Esophagus squamous epithelium (tissue), 4 donors: ENCODE measurements around the gene MAP3K1.

DNA sequence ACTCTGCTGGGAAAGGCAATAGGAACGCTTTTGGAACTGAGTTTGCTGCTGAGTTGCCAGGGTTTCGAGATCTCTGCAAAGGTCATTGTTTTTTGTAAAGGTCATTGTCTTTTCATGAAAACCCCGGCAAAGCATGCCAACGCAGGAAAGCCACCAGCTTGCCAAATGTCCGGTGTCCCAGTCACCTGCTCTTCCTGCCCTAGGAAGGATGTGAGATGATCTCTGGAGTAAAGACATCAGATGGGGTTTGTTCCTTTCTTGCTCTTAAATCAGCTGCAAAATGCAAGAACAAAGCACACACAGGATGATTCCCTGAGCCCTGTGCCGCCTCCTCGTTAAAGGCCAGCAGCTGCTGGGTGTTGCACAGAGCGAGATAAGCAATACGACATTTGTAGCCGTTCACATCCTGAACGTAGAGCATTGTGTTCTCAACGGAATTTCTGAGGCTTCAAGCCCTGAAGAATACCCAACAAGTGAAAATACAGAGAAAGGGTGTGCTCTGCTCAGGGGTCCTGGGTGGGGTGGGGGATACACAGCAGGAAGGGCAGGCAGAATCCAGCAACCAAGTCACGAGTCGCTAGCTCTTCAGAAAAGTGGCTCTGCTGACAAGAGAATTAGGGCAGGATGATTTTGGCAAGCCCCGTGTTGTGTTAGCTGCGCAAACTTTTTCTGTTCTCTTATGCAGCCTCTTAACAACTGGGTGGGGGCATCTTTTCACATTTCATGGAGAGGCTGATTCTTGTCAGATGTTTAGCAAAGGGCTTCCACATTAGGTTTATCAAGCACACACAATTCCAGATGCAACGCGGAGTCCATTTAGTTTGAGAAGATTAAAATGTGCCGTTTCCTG, 229.2 kb upstream of the MAP3K1 start:
- PRO-cap: no peak
- RAMPAGE, long total RNA, 4 experiments: no peak in any of the 4 experiments

- PRO-cap: bidirectional peak, plus-strand start at chr5:56589272, minus-strand start at chr5:56588936
- RAMPAGE, long total RNA, 4 experiments: no peak in any of the 4 experiments
Measured at GRCh38 chr5:56588612-56589188, 226.6 kb upstream of the MAP3K1 start.

DNA sequence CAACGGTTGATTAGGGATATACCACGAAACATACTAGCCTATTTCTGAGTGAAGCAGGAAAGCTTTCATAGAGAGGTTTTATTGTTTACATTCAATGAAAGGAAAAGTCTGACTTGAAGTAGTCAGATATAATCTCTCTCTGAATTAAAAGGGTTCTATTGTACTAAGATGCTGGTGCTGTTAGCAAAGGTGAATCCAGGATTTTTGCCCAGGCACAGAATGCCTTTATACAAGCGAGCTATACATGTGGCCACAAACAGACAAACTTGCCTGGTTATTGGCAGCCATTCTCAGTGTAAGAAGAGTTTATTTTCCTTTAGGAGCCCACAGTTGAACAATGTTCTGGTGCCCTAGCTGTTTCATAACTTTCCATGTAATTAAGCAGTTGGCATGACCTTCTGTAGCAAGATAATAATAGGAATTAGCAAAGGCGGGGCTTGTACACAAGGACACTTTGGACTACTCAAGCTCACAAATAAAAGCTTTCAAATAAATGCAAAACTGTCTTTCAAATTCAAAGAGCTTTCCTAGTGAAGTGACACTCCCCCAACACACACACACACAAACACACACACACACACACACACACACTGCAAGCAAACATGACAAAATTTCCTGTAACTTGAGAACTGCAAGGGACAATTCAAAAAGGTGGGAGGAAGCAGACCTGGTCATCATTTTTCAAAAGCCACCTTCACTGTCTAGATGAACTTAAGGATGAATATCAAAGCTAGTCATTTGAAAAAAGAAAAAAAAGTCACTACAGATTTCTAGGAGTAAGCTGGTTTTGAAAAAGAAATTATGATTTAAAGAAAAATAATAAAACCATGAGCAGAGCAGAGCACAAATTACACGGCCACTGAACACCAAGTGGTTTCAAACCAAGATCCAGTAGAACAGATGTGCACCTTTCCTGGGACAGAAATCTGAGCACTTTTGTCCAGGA, 198.6 kb upstream of the MAP3K1 start:
- PRO-cap: no peak
- RAMPAGE, long total RNA, 4 experiments: no peak in any of the 4 experiments

- PRO-cap: bidirectional peak, plus-strand start at chr5:56639196, minus-strand start at chr5:56638984
- RAMPAGE, long total RNA, 4 experiments: no peak in any of the 4 experiments
Measured at GRCh38 chr5:56638875-56639471, 176.4 kb upstream of the MAP3K1 start.

DNA sequence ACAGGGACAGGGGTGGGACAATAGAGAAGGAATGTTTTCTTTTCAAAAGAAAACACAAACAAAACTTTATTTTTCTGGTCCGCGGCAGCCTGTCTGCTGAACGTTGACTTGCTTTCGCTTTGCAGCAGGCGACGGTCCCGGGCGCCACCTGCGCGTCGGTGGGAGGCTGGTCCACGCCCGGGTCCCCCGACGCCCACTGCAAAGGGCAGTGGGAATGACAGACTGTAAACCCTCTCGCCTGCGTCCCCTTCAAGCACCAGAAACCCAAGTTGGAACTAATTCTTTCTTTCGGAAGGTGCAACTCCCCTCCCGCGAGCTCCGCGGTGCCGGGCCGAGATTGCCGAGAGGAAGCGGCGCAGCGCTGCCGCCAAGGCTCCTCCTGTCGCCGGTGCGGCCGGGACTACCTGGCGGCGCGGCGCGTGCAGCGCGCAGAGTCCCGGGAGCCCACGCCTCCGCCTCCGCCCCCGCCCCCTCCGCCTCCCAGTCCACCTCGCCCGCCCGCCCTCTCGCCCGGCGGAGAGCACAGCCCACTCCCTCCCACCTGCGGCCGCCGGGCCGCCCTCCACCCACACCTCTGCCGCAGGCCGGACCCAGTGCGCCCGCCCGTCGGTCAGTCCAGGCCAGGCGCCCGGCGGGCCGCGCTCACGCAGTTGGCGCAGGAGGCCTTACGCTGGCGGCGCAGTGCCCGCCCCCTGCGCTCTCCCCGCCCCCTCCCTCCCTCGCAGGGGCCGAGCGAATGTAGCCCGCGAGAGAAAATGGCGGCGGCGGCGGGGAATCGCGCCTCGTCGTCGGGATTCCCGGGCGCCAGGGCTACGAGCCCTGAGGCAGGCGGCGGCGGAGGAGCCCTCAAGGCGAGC, at the start of gene MAP3K1:
MAP3K1 (plus strand) TSS at position 731 of the 857 bp plus-strand sequence.
- PRO-cap: unidirectional peak, plus-strand start at position 117 of the sequence; bidirectional peak, plus-strand start at position 213 of the sequence, minus-strand start at position 160 of the sequence; bidirectional peak, plus-strand start at position 397 of the sequence, minus-strand start at position 402 of the sequence; bidirectional peak, plus-strand start at position 753 of the sequence, minus-strand start at position 576 of the sequence
- RAMPAGE, long total RNA, 4 experiments: no peak in any of the 4 experiments

DNA sequence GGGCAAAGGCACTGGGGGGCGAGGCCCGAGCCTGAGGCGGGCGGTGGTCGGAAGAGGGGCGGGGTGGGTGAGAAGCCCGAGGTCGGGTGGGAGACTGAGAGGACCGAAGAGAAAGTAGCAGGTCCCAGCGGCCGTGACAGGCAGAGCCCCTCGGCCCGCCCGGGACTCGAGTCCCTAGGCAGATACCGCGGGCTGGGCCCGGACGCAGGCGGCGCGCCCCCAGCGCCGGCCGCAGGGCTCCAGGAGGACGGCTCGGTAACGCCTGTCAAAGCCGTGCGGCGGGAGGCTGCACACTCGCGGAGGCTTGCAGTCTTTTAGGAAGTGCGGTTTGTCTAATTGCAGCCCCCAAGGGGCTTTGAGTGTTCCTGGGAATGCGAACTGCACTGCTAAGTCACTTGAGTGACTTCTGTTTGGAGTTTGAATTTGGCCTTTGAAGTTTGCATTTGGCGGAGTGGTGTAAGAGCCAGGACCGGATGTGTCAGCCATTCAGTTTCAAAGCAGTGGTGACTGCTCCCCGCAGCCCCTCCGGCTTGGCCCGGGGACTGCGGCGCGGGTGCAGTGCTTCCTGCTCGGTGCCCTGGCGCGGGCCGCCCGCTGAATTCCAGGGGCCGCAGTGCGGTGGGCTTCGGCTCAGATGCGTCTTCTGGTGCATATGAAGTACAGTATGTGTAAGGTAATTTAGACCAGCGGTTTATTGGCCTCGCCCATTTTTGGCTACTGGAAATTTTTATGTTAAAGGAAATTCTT, 1.3 kb downstream of the MAP3K1 start:
- PRO-cap: bidirectional peak, plus-strand start at position 268 of the sequence, minus-strand start at position 168 of the sequence; bidirectional peak, plus-strand start at position 485 of the sequence, minus-strand start at position 499 of the sequence; bidirectional peak, plus-strand start at position 597 of the sequence, minus-strand start at position 645 of the sequence
- RAMPAGE, long total RNA, 4 experiments: no peak in any of the 4 experiments

- PRO-cap: no peak
- RAMPAGE, long total RNA, 4 experiments: no peak in any of the 4 experiments
Measured at GRCh38 chr5:56829009-56829497, 13.7 kb downstream of the MAP3K1 start.

- PRO-cap: no peak
- RAMPAGE, long total RNA, 4 experiments: no peak in any of the 4 experiments
Measured at GRCh38 chr5:56921782-56922379, 12.5 kb downstream of the SETD9 start.

DNA sequence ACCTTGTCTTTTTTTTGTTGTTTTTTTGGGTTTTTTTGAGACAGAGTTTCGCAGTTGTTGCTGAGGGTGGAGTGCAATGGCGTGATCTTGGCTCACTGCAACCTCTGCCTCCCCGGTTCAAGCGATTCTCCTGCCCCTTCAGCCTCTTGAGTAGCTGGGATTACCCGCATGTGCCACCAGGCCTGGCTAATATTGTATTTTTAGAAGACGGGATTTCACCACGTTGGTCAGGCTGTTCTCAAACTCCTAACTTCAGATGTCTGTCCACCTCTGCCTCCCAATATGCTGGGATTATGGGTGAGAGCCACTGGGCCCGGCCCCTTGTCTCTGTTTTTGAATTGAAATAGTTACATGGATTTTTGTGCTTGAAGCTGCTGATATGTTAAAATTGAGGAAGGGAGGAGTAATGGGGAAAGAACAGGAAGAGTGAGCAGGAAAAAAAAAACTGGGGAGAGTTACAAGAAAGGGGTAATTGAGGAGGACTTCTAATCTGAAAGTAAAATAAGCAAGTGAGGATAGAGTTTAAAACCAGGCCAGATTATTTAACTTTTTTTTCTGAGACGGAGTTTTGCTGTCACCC, 5.8 kb downstream of the GPBP1 start:
- PRO-cap: no peak
- RAMPAGE, long total RNA, 4 experiments: no peak in any of the 4 experiments

GRCh38 chr5:57499282-57499607, 16.6 kb upstream of the ACTBL2 start:
- PRO-cap: no peak
- RAMPAGE, long total RNA, 4 experiments: no peak in any of the 4 experiments

- PRO-cap: no peak
- RAMPAGE, long total RNA, 4 experiments: no peak in any of the 4 experiments
Measured at GRCh38 chr5:57598646-57599298, 116.2 kb upstream of the ACTBL2 start.

- PRO-cap: no peak
- RAMPAGE, long total RNA, 4 experiments: no peak in any of the 4 experiments
Measured at GRCh38 chr5:57650332-57650962, 167.8 kb upstream of the ACTBL2 start.

DNA sequence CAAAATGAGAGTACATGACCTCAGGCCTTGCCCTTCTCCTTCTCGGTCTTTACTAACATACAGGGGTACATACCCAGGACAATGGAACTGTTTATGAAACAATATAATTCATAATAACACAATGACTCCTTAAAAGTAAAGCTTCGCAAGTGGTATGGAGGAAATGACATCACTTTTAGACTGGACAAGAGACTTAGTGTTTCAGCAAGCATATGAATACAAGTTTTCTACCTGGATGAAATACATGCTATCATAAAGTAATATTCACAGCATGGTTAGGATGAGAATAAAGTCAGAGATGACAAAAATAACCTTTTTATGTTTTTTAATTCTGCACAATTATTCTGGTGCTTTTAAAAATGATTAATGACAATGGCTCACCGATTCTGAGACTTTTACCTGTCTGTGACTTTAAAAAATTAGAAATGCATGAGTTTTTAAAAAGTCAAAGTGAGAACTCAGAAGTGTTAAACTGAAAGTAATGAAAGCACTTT, 386.5 kb downstream of the PLK2 start:
- PRO-cap: no peak
- RAMPAGE, long total RNA, 4 experiments: no peak in any of the 4 experiments

DNA sequence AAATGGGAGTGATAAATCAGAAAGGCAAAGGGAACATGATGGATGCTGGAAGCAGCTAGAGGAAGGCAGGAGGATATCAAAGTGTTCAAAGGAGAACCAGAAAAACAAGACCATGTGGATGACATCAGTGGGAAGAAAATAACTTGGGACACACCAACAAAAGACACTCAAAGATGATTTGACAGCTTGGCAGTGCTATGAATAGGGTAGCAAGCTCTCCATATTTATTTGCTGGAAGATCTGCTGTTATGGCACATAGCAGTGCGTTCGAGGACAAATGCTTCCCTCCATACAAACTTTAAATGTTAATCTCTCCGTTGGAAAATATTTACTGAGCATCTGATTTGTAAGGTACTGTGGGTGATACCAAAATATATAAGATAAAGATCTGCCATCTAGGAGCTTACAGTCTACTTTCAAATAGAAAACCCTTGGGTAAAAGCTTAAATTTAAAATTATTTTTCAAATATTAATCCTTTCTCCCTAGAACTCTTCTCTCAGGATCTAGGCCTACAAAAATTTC, 142.7 kb downstream of the PLK2 start:
- PRO-cap: no peak
- RAMPAGE, long total RNA, 4 experiments: no peak in any of the 4 experiments

DNA sequence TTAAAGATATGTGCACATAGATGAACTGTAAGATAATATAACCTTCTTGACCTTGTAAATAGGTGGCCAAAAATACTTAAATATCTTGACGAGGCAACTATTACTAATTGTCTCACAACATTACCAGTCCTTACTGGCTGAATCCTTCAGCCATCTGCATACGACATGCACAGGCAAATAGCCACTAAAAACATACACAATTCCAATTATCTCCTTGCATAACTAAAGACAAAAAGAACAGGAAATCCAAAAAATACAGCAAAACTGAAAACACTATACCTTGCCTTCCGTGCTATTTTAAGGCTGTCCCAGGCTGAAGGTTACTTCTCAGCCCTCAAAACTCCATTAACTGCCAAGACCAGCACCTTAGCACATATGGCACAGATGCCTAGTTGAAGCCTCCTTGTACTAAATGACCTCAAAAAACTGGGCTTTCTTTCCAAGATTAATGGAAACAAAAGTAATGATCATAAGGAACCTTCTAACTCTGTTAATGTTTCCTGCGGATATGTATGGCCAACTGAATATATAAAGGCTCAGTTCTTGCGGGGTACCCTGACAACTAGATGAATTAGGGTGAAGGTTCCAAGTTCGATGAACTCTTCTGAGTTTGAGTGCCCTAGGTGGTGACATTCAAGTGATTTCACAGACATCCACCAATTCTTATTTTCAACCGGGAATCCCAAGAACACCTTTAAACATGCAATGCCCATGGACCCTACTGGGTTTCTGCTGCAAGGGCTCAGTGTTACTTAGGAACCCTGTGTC, 455.2 kb downstream of the RAB3C start:
- PRO-cap: unidirectional peak, plus-strand start at position 345 of the sequence; bidirectional peak, plus-strand start at position 539 of the sequence, minus-strand start at position 522 of the sequence
- RAMPAGE, long total RNA, 4 experiments: no peak in any of the 4 experiments

DNA sequence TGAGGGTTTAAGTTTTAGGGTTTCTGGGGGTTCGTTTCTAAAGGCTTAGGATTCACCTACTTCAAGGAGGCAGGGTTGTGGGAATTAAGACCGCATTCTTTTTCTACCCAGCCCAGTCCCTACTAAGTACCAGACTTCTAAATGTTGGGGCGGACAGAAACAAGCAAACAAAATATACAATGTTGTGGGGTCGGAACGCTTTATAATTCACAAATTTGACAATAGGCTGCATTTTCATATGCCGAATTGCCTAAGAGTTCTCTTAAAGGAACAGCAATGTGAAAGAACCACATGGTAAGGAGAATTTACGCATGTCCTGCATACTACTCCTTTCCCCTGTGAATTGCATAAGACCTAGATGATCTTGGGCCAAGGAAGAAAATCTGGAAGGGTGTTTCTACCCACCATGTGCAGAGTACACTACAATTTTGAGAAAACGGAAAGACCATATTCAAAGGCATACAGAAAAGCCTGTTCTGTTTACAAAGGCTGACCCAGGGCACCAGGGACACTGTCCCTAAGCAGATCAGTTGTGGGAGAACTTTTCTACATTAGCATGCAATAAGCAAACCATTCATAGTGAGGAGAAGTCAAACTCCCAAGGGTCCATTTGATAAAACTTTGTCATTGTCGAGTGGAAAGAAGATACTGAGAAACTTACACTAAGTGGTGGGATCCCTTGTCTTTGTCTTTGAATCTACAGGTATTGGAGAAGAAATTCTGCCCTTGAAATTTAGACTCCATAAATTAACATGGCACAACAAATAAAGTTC, 457.4 kb downstream of the RAB3C start:
- PRO-cap: unidirectional peak, minus-strand start at position 345 of the sequence
- RAMPAGE, long total RNA, 4 experiments: no peak in any of the 4 experiments

- PRO-cap: unidirectional peak, plus-strand start at chr5:59194224
- RAMPAGE, long total RNA, 4 experiments: no peak in any of the 4 experiments
Measured at GRCh38 chr5:59194105-59194448, 611.2 kb downstream of the RAB3C start.

DNA sequence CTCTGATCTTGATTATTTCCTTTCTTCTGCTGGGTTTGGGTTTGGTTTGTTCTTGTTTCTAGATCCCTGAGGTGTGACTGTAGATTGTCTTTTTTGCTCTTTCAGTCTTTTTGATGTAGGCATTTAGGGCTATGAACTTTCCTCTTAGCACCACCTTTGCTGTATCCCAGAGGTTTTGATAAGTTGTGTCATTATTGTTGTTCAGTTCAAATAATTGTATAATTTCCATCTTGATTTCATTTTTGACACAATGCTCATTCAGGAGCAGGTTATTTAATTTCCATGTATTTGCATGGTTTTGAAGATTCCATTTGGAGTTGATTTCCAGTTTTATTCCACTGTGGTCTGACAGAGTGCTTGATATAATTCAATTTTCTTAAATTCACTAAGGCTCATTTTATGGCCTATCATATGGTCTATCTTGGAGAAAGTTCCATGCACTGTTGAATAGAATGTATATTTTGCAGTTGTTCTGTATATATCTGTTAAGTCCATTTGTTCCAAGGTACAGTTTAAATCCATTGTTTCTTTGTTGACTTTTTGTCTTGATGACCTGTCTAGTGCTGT, 588.0 kb downstream of the PDE4D start:
- PRO-cap: no peak
- RAMPAGE, long total RNA, 4 experiments: no peak in any of the 4 experiments

- PRO-cap: bidirectional peak, plus-strand start at chr5:59745583, minus-strand start at chr5:59745419; unidirectional peak, plus-strand start at chr5:59745778; unidirectional peak, plus-strand start at chr5:59745853
- RAMPAGE, long total RNA, 4 experiments: no peak in any of the 4 experiments
Measured at GRCh38 chr5:59745253-59746134, 148.0 kb downstream of the PDE4D start.

- PRO-cap: no peak
- RAMPAGE, long total RNA, 4 experiments: no peak in any of the 4 experiments
Measured at GRCh38 chr5:59965129-59965866, 71.8 kb upstream of the PDE4D start.